ENCODE measurements around a stretch of chr12.

DNA sequence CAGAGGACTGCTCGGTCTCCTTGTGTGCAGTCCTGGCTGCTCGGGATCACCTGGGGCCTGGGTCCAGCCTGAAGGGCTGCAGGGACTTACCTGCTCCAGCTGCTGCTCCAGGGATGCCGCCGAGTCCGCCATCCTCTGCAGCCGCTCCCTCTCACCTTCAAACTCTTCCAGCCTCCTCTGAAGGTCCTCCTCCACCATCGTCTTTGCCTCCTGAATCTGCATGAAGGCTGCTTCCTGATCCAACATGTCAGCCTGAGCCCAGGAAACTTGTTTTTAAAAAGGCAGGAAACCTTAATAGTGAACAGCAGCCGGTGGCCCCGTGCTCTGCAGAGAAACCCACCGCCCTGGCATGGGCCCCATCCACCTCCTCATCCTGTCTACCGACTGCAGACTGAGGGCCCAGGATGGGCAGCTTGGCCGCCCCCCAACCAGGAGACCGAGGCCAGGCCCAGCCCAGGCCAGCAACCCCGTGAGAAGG is 32.2 kb downstream of the GOLGA3 start:
- PRO-cap: no peak

DNA sequence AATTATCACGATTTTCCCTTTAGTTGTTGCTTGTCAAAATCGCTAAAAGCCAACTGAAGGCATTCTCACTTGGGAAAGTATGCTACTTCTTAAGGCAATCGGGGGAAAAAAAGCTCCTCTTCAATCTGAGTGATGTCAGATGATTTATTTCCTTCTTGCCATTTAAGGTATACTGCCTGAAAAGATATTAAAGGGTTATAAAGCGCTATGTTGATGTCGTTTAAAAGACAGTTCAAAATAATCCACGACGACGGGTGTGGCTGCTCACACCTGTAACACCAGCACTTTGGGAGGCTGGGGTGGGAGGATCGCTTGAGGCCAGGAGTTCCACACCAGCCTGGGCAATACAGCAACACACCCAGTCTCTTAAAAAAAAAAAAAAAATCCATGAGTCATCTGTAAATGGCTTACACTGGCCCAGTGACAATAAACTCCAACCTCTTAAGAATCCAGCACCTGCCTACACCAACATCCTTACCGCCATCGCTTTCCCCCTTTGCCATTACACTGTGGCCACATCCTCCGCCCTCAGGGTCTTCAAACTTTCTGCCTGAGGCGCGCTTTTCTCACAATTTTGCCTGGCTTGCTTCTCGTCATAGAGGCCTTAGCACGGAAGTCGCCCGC is 1.0 kb downstream of the GOLGA3 start:
- PRO-cap: no peak

DNA sequence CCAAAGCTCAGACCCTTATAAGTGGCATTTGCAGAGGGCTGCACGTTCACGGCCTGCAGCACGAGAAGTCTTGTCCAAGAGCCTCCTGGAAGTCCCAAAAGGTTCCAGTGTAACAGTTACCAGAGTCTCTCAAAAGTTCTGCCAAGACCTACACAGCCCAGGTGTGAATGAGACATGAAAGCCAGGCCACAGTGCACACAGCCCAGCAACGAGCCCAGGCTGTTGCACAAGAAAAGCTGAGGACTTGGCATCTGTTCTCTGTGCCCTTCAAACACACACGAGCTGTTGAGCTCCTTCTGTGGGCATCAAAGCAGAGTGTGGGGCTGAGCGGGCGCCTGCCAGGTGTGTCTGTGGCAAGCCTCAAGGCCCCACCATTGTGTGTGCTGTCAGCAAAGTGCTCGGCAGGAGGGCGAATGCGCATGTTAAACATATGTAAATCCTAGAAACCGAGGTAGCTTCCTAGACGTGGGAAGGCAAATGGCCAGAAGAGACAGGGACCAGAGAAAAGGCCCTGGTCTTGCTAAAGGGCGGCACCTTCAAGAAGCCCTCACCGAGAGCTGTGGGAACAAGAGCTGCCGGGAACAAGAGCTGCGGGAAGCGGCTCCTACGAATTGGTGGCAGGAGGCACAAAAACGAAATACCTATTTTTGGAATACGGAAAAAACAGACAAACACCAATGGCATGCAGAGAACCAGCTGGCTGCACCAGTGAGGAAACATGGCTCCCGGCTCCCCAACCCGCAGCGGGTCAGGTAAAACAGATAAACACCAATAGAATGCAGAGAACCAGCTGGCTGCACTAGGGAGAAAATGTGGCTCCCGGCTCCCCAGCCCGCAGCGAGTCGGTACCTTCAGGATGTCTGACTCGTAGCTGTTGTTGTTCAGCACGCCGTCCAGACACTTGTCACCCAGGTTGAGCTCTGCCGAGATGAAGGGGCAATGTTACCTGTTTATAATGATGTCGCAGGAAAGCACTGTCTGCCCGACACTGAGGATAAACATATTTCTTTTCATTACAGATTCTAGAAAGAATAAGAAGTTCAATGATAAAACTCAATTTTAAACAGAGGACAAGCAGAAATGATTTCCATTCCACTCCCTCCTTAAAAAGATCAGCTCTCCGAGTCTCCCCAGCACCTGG is 18.9 kb upstream of the GOLGA3 start:
- PRO-cap: no peak

DNA sequence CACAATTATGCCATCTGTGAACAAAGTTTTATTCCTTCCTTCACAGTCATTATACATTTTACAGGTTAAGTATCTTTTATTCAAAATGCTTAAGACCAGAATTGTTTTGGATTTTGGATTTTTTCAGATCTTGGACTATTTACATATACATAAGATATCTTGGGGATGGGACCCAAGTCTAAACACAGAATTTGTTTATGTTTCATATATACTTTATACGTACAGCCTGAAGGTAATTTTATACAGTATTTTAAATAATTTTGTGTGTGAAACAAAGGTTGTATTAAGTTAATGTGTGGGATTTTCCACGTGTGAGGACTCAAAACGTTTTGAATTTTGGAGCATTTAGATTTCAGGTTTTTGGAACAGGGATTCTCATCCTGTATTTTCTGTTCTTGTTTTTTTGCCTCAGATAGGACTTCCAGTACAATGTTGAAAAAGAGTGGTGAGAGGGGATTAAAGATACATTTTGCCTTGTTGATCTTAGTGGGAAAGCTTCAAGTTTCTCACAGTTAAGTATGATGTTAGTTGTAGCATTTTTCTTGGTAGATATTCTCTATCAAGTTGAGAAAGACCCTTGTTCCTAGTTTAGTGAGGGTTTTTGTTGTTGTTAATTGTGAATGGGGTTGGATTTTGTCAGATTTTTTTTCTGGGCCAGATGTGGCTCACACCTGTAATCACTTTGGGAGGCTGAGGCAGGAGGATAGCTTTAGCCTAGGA is 3.4 kb downstream of the ZNF26 start:
- PRO-cap: no peak

All from sciatic nerve (tissue), 1 donor.